ENCODE measurements around the genes CFAP90 and CMBL.

DNA sequence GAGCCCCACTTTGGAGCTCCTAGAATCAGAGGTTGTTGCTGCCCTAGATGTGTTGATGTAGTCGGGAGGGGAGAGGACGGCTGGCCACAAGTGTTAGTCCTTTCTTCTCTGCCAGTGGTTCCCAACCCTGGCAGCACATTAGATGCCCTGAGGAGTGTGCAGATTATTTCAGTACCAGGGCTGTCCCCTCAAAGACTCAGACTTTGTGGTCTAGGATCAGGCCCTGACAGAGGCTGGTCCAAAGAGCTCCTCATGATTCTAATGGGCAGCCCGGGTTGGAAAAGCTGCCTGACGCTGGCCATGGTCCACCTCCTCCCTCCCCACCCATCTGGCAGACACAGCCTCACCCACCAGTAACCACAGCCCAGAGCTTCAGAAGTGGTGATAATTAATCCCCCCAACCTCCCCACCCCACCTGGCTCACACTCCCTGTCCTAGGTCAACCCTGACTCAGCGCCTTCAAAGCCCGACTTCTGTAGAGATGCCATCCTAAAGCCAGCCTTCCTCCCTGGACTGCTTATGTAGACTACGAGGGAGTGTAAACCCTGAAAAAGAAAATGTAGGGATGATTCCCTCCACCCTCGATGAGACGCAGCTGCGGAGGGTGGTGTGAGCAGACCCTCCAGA lies 6.9 kb downstream of the UBE2QL1 start:
- CAGE, long polyA plus RNA: no peak
- RRBS: no CpG with 5 or more reads among the region's 10 CpGs

DNA sequence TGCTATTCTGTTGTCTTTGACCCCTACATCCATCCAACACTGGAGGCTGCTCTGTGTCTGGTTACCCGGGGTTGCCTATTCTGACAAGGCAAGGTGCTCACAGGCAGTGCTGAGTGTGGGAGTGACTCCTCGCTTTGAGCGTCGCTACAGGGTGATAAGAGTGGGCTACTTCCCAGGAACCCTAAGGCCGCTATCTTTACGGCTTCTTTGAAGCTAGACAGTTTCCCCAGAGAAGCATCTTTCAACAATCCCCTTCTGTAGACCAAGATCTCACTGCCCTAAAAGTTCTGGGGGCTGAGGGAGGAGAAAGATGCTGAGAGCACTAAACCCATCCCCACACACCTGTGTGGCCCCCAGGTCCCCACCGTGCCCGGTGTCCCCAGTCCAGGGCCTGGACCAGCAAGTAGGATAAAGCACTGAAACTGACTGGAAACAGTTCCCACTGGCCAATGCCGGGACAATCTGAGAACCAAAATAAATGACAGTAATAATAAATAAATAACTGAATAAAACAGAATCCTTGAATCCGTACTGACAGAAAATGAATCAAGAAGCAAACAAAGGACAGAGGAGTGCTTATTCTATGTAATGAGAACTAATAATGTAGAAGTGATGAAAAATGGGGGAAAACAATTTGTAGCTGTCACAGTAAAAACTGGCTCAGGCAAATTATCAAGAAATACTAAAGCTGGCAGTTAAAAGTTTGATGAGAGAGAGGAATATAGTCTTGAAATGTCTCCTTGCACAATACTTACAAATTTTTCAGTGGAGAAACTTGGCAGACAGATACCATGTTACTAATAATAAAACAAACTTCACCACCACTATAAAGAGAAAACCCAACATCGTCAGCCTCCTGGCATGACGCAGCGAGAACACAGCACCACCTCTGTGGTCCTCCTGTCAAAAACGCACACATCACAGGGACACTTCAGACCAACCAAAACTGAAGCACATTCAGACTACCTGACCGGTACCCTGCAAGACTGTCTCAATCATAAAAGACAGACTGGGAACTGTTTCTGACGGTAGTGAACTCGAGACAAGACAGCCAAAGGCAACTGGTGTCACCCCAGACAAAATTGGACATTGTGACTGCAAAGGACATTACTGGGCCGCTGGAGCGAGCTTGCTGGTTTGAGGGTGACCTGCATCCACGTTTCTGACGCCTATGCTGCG lies 34.8 kb downstream of the NSUN2 start:
- CAGE, long polyA plus RNA: no peak
- RRBS: 95% methylated on average over 2 of the region's 22 CpGs

GRCh38 chr5:6599493-6599918 lies 33.3 kb downstream of the NSUN2 start:
- CAGE, long polyA plus RNA: no peak
- RRBS: no CpG with 5 or more reads among the region's 3 CpGs

- CAGE, long polyA plus RNA: no peak
- RRBS: 76% methylated on average over 4 of the region's 13 CpGs
Measured at GRCh38 chr5:6599919-6600334, 32.9 kb downstream of the NSUN2 start.

DNA sequence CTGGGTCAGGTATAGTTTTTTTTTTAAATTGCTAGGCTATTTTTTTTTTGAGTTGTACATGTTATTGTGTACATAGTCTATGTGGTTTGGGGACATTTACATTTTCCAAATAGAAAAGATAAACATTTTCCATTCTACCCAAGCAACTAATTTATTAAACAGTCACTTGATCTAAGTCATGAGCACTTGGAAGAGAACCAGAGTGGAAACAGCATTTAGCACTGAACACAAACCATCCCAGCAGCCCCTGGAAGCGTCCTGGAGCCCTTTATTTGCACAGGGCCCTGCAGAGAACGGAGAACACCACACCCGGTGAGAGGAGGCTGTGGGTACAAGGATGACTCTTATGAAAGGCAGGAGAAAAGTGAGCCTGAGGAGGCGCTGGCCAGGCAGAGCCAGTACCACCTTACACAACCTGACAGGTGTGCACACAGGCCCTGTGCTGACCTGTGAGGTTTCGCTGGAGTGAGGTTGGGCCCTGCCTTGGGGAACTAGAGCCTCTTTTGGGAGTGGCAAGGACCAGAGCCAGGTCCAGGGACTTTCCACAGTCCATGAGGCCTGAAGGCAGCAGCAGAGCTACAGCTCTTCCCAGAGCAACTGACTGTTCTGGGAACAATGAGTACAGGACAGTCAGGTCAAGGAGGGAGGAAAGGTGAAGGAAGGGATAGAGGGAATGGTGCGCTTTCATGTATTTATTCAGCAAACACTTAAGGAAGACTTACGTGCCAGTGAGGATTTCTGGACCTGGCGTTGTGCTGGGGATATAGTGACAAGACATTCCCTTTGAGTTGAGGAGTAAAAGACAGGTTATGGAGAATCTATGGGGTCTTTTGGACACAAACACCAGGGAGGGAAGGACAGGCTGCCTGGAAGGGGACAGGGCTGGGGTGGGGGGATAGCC lies 3.1 kb downstream of the SRD5A1 start:
- CAGE, long polyA plus RNA: no peak
- RRBS: no CpG with 5 or more reads among the region's 8 CpGs

GRCh38 chr5:6748017-6748734 lies 34.9 kb downstream of the TENT4A start:
- CAGE, long polyA plus RNA: no peak
- RRBS: no CpG with 5 or more reads among the region's 19 CpGs

- CAGE, long polyA plus RNA: no peak
- RRBS: 12% methylated on average over 3 of the region's 14 CpGs
Measured at GRCh38 chr5:6765511-6766134, 52.4 kb downstream of the TENT4A start.

DNA sequence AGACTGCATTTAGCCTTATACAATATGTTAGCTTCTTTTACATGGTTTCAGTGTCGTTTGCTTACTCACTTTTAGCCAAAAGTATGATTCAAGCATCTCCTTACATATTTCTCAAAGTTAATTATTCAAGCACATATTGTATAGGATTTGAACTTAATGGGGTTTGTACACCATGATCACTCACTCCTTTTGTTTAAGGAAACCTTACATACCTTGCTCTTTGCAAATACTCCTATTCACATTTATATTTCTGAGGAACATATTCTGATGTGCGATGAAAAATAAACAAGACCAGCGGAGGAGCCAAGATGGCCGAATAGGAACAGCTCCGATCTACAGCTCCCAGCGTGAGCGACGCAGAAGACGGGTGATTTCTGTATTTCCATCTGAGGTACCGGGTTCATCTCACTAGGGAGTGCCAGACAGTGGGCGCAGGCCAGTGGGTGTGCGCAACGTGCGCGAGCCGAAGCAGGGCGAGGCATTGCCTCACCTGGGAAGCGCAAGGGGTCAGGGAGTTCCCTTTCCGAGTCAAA lies 252.8 kb downstream of the TENT4A start:
- CAGE, long polyA plus RNA: no peak
- RRBS: no CpG with 5 or more reads among the region's 19 CpGs

DNA sequence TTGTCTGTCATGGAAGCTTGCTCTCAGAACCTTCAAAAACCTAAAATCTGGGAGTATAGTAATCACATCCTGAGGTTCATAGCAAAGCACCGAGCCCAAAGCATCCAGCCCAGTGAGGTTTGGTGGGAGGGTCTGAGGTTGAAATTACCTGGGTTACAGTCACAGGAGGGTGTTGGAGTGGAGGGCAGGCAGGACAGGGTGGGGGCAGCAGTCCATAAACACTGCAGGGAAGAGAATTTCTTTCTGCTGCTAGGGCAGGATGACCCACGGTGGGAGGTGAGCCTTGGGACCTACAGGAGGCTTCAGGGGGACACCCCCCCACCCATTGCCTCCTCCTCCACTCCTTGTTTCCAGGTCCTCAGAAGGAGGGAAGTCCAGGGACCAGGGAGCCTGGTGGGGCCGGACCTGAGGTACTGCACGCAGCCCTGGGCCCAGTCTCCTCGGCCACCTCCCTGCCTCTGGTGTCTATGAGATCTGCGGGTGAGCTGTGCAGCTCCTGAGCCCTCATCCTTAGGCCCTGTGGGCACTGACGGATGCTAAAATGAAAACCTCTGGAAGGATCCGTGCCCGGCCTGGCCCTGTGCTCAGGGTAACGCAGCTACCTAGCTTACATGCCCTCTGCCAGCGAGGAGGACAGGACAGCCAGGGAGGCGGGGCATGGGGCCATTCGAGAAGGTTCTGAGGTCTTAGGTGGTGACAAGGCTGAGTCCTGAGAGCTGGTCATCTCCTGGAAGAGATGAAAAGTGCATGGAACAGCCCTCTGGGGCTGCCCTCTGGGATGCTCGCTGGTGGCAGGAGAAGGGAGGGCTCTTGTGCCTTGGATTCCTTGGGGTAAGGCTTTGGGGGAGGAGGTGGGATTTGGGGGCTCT lies 1.8 kb upstream of the ADCY2 start:
- CAGE, long polyA plus RNA: no peak
- RRBS: no CpG with 5 or more reads among the region's 14 CpGs

- CAGE, long polyA plus RNA: no peak
- RRBS: 10% methylated on average over 17 of the region's 45 CpGs
Measured at GRCh38 chr5:7394797-7395381, 1.0 kb upstream of the ADCY2 start.

GRCh38 chr5:7850651-7851400 lies at the start of gene CFAP90:
TSS of gene CFAP90 (minus strand) at chr5:7851133.
- CAGE, long polyA plus RNA: no peak
- RRBS: 8% methylated on average over 11 of the region's 74 CpGs

GRCh38 chr5:7871492-7871919 lies 2.6 kb downstream of the MTRR start:
- CAGE, long polyA plus RNA: no peak
- RRBS: no CpG with 5 or more reads among the region's 4 CpGs

GRCh38 chr5:8060632-8061199 lies 191.8 kb downstream of the MTRR start:
- CAGE, long polyA plus RNA: no peak
- RRBS: no CpG with 5 or more reads among the region's 13 CpGs

GRCh38 chr5:9037829-9038654 lies 507.8 kb downstream of the SEMA5A start:
- CAGE, long polyA plus RNA: no peak
- RRBS: no CpG with 5 or more reads among the region's 8 CpGs

DNA sequence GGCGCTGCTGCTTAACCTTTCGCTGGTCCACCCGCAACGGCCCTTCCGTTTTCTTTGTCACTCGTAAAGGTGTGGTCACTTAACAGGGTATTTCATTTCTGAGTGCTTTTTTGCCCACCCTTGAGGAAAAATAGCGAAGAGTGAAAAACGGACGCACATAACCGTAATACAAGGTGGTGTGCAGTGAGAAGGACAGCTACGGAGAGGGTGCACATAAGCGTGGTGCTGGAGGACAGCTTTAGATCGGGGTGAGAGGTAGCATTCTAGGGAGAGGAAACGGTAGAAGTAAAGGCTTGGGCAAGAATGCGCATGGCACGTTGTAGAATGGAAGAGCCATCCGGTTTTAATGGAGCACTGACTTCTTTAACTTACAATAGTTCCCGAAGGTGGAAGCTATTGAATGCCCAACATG lies 751 bp downstream of the CCT5 start:
- CAGE, long polyA plus RNA: no peak
- RRBS: no CpG with 5 or more reads among the region's 18 CpGs

DNA sequence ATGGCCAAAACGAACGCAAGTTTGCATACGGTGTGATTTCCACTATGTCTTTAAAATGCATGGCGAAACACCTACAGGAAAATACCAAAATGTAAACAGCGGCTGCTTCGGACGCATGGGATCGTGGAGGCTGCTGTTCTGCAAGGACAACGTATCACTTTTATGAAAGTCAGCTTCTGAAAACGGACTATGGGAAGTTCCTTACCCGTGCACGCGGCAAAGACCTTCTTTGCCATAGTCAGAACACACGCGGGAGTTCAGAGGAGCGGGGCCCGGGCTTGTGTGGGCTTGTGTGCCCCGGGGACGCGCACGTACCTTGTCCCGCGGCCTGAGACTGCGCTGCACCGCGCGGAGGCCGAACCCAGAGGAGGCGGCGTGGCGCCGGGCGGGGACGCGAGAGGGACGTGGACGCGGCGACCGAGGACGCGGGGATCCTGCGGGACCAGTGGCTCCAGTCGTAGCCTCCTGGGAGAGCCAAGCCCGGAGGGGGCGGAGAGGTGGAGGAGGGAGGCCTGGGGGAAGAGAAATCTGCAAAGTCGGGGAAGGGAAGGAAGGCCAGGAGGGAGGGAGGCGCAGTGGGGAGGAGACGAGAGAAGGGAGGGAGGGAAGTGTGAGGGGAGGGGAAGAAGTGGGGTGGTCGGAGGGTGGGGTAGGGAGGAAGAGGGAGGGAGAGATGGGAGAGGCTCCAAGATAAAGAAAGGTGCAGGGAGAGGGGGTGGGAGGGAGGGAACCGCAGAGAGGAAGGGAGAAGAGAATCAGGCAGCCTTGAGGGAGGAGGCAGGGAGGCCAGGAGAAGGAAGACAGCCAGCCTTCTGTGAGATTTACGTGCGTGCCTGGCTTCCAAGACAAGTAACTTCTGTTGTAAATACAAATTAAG lies at the start of gene CMBL:
Gene CMBL (minus strand): TSS at position 593 of the 877 bp plus-strand sequence.
- CAGE, long polyA plus RNA: start-site peak on the minus strand centred at position 507 of the sequence, 126 bp wide, 428 and 304 reads in 2 replicates
- RRBS: 1% methylated on average over 21 of the region's 53 CpGs

- CAGE, long polyA plus RNA: no peak
- RRBS: no CpG with 5 or more reads among the region's 10 CpGs
Measured at GRCh38 chr5:10319195-10319746, 11.6 kb upstream of the CMBL start.

- CAGE, long polyA plus RNA: no peak
- RRBS: no CpG with 5 or more reads among the region's 9 CpGs
Measured at GRCh38 chr5:10366553-10367414, 13.3 kb downstream of the MARCHF6 start.

- CAGE, long polyA plus RNA: no peak
- RRBS: no CpG with 5 or more reads among the region's 5 CpGs
Measured at GRCh38 chr5:10391289-10391911, 37.9 kb downstream of the MARCHF6 start.

- CAGE, long polyA plus RNA: no peak
- RRBS: no CpG with 5 or more reads among the region's 8 CpGs
Measured at GRCh38 chr5:10409902-10410411, 31.7 kb upstream of the ROPN1L start.